ENCODE measurements around the gene ADCY10.

- PRO-cap: bidirectional peak, plus-strand start at chr1:167455727, minus-strand start at chr1:167455652; unidirectional peak, minus-strand start at chr1:167455937
Measured at GRCh38 chr1:167455391-167456466, 62.6 kb downstream of the CD247 start.

DNA sequence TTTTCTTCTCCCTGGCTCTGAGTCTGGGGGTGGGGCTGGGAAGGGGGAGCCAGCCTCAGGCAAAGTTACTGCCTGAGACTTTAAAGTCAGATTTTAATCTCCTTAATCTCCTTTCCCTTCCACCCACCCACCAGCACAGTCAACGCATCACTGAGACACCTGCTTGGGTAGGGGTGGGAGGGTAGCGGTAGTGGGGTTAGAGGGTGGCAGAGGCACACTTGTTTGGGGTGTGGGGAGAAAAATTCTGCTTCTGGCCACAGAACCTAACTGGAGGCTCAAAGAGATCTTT, 44.2 kb downstream of the CD247 start:
- PRO-cap: no peak

DNA sequence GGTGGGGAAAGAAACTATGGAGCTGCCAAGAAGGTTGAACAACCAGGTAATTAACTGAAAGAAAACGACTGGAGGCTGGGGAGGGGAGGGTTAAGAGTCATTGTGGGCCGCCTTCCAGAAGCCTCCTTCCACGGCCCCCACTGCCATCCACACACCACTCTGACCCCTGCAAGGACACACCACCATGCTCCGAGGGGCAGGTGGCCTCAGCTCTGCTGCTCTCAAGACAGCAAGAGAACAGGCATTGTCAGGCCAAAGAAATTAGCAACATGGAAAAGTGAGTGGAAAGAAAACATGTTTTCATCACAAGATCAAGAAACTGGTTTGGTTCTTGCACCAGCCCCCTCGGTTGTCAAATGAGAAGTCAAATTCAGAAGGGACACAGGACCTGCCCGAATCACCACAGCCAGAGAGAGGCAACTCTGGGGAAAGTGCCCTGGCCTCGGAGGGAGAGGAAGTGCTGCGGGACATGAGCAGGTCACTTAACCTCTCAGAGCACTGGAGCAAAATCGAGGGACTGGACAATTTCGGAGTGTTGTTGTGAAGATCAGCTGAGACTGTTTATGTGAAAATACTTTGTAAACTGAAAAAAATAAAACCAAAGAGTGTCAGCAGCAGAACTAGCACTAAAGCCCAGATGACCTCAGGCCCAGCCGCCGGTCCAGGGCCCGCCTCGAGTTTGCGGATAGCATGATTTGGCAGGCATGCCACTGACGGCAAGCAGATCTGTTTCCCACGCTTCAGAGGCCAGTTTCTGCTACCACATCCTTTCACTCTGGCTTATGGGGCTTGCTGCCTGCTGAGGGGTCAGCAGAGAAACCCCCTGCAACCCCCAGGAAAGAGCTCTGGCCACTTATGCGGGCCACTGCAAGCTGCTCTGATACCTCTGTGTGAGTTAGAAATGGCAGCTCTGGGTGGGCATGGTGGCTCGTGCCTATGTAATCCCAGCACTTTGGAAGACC, 32.2 kb downstream of the CD247 start:
- PRO-cap: no peak

GRCh38 chr1:167533734-167534057, 15.4 kb upstream of the CD247 start:
- PRO-cap: no peak

GRCh38 chr1:167554214-167554497, 594 bp upstream of the CREG1 start:
- PRO-cap: no peak

- PRO-cap: no peak
Measured at GRCh38 chr1:167616551-167617220, 13.3 kb upstream of the RCSD1 start.

- PRO-cap: no peak
Measured at GRCh38 chr1:167633899-167634432, 3.9 kb downstream of the RCSD1 start.

- PRO-cap: no peak
Measured at GRCh38 chr1:167642029-167642834, 12.2 kb downstream of the RCSD1 start.

GRCh38 chr1:167654913-167655345, 24.9 kb downstream of the RCSD1 start:
- PRO-cap: no peak

GRCh38 chr1:167696893-167698191, 24.4 kb upstream of the MPZL1 start:
- PRO-cap: no peak

DNA sequence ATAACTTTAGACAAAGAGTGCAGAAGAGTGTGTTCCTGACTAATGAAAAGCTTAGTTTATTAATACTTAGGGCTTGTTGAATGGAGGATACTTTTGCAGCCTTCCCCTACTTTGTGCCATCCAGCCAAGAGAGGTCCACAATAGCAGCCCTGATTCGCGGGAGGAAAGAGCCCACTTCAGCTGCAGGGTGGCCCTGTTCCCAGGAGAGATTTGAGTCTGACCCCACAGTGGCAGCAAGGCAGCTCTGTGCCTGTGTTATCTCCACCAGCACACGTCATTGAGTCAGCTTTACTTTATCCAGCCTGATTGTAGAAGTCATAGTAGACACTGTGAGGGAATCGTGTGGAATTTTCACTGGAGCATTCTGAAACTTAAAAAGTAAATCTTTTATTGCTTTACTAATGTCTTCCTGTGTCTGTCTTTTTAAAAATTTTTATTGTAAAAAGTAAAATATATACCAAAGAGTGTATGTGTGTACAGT, 35.2 kb downstream of the MPZL1 start:
- PRO-cap: no peak

GRCh38 chr1:167787800-167788441, 66.1 kb downstream of the MPZL1 start:
- PRO-cap: no peak

DNA sequence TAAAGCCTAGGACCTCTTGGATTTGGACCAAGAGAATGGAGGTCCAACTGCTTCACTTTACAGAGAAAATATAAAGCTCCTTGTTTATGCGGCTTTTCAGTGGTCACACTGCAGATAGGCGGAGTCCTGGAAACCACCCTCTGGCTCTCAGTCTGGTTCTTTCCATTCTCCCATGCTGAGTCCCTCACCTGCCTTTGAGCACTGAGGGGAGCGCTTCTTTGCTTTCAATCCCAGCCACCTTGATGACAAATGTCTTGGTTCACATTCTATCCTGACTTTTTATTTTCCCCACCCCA, 87.7 kb downstream of the ADCY10 start:
- PRO-cap: no peak

- PRO-cap: no peak
Measured at GRCh38 chr1:167913542-167914495, at the start of gene ADCY10. ADCY10 (minus strand) TSS chr1:167914134.

- PRO-cap: bidirectional peak, plus-strand start at chr1:167936261, minus-strand start at chr1:167935995
Measured at GRCh38 chr1:167935813-167936134, 709 bp upstream of the DCAF6 start.

GRCh38 chr1:167965876-167966607, 29.2 kb upstream of the MPC2 start:
- PRO-cap: no peak

DNA sequence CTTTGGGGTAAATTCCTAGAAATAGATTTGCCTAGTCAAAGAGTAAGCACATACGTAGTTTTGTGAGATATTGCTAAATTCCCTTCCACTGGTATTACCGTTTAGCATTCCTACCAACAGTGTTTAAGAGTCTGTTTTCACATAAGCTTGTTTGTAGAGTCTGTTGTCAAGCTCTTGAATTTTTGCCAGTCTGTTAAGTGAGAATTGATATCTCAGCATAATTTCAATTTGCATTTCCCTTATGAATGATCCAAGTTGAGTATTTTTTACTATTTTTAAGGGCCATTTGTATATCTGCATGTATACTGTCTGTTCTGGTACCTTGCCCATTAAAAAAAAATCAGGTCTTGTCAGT, 37.0 kb upstream of the MPC2 start:
- PRO-cap: no peak

DNA sequence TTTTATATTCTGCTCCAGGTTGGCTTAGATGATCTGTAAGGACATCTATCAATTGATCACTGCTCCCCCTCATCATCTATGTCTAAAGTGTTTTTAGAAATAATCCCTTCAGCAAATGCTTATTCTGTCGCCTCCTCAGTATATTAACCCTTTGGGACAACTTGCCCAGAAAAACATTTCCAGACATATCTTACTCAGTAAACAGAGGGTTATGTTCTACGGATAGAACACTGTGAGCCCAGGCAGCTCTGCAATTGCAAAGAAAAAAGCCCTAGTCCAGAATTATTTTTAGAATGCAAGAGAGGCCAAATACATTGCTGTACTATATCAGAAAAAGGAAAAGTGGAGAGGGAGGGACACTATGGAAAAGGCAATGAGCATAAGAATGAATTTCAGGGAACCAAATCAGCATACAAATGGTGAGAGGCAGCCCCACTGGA, 115.9 kb downstream of the XCL2 start:
- PRO-cap: no peak

DNA sequence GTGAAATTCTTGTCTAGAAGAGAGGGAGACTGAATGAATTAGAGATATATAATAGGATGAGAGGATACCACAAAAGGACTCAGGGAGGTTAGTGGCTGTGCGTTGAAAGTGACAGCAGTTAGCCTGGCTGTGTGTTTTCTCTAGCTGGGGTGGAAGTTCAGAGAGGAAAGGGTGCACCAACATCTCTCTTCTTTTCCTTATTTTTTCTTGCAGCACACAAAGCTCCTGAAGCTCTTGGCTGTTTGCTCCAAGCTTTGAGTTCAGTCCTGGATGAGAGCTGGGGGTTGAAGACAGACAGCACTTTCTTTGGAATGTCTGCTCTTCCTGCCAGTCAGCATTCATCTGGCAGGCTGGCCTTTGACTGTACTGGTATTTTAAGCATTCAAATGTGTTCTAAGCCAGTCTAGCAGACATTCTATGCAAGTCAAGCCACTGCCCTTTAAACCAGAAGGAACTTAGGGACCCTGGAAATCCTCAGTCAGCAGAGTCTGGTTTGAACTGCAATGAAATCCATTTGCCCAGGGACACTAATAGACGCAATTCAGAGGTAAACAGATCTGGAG, 44.9 kb downstream of the XCL1 start:
- PRO-cap: no peak

DNA sequence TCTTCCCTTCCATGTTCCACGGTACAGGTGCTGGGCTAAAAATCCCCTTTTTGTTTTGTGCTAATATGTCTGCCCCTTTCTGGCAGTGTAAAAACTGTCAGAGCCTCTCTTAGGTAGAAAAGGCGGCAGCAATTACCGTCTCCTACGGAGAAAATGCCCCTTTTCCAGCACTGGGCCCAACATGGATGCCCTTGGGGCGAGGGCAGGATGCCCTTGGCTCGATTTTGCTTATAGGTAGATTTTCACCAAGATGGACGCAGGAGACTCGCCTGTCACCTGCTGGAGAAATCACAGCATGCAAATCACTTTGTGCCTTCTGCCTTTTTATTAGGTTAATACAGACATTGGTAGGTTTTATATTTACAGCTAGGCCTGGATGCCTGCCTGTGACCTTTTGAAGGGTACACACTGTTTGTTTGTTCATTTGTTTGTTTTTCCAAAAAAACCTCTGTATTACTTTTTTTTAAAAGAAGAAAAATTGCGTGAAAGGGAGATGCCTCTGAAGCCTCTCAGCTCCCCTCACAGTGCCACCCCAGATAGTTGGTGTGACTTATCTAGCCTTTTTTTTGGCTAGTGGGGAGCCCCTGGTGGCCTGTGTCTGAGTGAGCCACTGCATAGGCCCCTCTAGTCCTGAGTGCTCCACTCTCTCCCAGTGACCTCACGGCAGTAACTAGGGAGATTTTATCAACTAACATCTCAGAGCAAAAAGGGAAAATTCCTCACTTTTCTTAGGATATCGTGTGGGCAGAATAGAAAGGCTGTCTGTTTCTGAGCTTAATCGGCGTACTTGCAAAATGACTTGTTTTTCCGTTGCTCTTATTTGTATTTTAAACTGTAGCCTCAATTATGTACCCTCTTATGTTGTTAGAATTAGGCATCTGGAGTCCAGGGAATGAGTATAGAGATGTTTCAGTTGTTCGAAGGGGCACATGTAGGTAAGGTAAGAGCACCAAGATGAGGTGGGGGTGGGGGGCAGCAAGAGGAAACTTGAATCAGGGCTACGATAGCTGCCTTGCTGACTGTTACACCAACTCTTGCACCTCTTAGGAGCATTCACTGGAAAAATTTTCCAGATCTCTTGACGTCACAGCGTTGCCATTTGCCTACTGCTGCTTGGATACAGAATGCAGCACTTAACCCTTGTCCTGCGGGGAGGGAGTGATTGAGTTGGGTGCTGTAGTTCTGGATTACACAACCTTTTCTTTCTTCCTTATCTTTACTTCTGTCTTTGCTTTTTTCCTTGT, 2.7 kb downstream of the ATP1B1 start:
- PRO-cap: unidirectional peak, minus-strand start at position 1,036 of the sequence